Smooth muscle cell (in vitro differentiated cells): ENCODE results near the genes SUV39H2 and MINDY3.

DNA sequence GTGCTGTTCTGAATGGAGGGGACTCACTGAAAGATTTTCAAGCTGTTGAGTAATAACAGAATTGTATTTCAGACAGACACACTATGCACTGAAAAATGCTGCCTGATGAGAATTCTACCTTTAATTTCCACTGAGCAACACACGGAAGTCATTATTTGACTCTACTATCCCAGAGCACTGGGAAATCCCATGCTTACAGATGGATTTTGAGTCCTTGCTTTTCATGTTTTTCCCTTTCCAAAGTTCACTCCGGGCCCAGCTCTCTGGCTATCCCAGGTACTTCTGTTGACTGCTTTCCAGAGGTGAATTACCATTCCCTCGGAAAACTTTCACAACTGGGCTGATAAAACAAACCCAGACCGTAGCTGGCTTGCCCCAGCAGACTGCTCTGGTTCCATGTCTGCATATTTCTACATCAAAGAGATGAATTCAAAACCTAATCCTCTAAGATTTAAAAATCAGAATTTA, 205.0 kb upstream of the FRMD4A start:
- RAMPAGE, long total RNA, result no peak

DNA sequence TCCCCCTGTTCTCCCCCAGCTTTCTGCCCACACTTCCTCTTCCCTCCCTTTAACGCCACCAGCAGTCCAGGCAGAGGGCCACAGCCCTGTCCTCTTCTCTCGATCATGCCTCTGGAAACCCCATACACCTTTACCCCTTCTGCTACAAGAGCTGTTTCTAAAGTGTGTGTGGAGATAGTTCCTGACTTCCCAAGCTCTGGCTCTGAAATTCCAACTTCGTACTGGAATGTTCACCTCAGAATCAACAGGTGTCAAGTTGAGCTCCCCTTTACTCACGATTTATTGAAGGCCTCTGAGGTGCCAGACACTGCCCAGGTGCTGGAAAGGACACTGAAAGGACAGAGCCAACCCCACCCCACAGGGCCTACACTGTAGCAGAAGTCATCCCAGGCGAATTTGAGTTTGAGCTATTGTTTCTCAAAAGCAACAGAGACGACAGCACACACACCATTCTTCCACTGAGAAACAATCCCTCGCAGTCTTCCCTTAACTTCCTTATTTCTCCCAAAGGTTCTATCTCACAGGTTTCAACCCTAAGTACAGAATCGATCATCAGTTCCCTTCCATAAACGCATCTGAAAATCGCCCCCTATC, 209.9 kb upstream of the FRMD4A start:
- RAMPAGE, long total RNA, result no peak

GRCh38 chr10:14559923-14560734, 214.6 kb downstream of the FAM107B start:
- RAMPAGE, long total RNA, result no peak

DNA sequence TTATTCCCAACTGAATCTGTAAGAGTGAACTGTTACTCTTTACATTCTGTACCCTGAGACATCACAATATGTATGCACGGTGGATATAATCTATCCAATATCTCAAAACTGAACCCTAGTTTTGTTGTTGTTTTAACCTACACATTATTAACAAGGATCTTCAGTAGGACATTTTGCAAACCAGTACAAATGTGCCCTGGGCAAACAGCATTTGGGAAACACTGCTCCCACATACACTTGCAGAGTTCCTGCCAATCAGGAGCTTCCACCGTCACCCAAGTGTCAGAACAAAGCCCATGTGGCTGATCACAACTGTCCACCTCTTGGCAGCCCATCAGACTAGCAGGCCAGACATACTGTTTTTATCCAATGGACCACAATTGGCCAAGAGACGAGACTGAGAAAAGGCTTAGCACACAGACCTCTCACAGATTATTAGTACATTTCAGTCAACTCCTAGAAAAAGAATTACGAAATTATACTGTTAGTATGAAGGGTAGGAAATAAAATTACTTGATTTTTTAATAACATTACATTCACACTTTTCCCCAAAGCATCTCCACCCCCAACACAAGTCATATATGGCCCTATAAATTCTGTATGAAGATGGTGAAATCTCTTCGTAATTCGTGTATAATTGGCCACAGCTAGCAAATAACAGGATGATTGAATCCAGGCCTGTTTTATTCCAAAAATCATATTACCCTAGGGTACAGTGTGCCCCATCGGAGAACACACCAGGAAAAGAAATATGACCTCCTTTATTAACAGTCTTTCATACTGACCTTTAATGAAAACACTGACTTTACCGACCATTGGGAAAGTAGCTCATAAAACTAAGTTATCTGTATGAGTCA, 200.2 kb downstream of the FAM107B start:
- RAMPAGE, long total RNA, result no peak

GRCh38 chr10:14591902-14592544, 182.7 kb downstream of the FAM107B start:
- RAMPAGE, long total RNA, result no peak

DNA sequence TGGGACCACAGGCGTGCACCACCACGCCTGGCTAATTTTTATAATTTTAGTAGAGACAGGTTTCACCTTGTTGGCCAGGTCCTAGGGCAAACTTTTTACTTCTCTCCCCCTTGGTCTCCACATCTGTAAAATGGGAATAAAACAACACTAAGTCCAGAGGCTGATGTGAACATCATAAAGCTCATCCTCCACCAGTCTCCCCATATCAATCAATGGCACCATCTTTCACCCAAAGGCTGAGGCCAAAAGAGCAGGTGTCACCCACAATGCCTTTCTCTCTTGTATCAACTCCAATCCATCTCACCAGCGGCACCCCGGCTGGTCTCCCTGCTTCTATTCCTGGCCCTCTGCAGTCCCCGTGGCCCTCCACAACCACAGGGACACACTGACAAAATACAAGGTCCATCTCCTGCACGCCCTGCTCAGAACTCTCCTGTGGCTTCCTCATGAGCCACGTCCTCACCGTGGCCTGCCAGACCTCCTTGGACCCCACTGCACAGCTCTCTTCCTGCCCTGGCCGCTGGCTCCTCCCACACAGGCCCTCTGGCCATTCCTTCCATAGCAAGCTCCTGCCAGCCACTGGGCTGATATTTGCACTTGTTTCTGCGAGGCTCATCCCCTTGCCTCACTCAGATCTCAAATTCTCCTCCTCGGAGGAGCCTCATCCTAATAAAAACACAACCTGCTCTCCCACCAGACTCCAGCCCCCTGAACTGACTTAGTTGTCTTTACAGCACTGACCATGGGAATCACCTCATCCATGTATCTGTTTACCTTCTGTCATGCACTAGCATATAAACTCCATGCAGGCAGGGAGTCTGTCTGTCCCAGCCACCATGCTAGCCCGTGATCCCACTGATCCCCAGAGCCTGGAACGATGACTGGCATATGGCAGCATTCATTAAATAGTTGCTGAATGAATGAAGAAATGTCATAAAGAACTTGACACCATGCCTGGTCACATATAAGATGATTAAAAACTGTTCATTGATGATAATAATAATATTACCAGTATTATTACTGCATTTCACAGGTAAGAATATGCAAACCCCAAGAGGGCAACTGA, 178.8 kb downstream of the FAM107B start:
- RAMPAGE, long total RNA, result no peak

GRCh38 chr10:14603266-14604026, 171.3 kb downstream of the FAM107B start:
- RAMPAGE, long total RNA, result no peak

DNA sequence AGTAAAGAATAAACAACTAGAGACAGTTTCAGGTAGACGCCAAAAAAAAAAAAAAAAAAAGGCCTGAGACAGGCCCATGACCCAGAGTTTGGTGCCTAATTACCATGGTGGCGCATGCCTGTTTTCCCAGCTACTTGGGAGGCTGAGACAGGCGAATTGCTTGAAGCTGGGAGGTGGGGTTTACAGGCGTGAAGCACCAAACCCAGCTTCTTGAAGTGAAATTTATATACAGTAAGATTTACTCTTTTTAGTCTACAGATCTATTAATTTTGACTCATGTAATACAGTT, 157.0 kb downstream of the FAM107B start:
- RAMPAGE, long total RNA, result no peak

- RAMPAGE, long total RNA, result no peak
Measured at GRCh38 chr10:14742830-14743237, 31.9 kb downstream of the FAM107B start.

DNA sequence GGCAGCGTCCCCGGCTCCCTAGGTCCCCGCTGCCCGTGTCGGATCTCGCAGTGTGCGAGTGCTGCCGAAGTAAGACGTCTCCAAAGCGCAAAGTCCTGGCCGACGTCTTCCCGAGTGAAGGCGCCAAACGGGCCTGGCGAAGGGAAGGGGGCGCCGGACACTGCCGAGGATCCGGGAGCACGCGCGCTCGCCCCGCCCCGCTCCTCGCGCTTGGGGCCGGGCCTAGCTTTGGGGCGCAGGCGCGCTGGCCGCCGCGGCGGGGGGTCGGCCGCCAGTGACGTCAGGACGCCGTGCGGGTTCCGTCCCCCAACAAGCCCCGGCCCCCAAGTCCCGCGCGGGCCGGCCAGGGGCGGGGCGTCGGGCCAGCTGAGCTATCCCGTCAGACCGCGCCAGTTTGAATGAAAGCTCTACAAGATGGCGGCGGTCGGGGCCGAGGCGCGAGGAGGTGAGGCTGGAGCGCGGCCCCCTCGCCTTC, at the start of gene SUV39H2:
Gene SUV39H2 (plus strand): TSS at position 392 of the 475 bp plus-strand sequence.
- RAMPAGE, long total RNA, result no peak

- RAMPAGE, long total RNA, result no peak
Measured at GRCh38 chr10:14878950-14879930, 574 bp downstream of the SUV39H2 start.

- RAMPAGE, long total RNA, result no peak
Measured at GRCh38 chr10:15170689-15171174, 2.2 kb upstream of the NMT2 start.

DNA sequence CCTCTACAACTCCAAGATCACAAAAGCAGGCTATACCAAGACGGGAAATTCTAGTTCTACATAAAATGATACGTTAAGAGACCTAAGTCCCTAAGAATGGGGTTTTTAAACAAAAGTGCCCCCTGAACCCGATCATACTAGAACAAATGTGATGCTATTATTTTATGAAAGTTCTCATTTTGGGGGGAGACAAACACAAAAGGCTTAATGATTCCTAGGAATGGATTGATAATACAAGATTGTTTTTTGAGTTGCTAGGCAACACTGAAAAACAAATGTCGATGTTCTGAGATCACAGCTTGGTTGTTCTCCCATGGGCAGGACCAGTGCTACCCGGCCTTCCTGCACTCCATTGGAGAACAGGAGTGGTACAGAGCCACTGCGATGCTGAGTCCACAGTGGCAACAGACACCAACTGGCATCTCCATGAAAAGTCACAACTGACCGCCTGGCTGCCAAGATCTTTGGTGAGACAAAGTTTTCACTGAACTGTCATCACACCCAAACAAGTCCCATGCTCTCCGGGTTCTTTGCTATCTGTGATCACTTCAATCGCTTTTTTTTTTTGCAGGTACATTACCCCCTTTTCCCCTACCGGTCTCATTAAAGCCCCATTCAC, 68.8 kb upstream of the NMT2 start:
- RAMPAGE, long total RNA, result no peak

GRCh38 chr10:15325598-15326120, 45.4 kb downstream of the FAM171A1 start:
- RAMPAGE, long total RNA, result no peak

- RAMPAGE, long total RNA, result no peak
Measured at GRCh38 chr10:15442066-15442451, 71.0 kb upstream of the FAM171A1 start.

DNA sequence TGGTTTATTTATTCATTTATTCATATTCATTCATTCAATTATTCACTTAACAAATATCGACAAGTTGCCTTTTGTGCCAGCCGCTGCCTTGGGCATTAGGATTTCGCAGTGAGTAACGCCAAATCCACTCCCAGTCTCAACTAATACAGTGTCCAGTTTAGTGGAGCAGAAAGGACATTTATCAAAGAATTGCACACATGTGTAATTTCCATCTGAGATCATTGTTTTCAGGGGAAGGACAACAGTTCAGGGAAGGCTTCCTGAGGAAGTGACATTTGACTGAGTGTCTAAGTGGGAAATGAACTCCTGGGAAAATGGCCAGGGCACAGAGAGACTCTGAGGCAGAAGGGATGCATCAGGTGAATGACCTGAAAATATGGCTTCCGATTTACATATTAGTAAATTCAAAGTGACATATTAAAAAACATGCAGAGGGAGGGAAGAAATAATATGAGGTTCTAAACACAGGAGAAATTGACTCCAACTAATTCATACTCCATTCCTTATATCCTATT, 89.4 kb downstream of the ITGA8 start:
- RAMPAGE, long total RNA, result no peak

GRCh38 chr10:15859690-15860732, at the start of gene MINDY3:
TSS of gene MINDY3 (minus strand) at chr10:15860507.
- RAMPAGE, long total RNA, result start-site peak on the minus strand at chr10:15860471-15860510, 20 and 79 reads in 2 replicates

DNA sequence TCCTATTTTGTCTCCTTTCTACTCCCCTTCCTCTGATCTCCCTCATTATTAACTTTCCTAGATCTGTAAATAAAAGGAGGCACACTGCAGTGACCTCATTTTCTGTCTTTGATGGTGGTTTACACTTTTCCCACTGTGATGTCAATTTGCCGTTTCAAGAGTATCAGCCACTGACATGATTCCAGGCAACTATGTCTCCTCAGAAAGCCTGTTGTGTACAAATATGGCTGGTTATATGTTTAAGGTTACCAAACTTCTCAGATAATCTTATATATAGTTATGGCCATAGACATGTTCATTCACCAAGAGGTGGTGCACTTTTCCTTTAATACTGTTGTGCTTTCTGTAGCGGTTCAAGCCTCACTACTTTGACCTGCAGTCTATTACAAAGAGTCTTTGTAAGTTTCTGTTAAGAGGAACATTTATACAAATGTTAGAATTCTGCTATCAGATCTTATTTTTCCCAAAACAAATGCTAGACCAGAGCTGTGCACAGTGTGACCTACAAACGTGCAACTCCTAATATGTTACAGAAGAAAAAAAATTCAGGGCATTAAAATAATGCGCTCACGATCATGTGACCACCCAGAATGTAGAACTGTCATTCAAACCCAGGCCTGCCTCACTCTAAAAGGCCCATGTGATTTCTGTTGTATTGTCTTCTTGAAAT, 147.1 kb upstream of the C1QL3 start:
- RAMPAGE, long total RNA, result no peak

DNA sequence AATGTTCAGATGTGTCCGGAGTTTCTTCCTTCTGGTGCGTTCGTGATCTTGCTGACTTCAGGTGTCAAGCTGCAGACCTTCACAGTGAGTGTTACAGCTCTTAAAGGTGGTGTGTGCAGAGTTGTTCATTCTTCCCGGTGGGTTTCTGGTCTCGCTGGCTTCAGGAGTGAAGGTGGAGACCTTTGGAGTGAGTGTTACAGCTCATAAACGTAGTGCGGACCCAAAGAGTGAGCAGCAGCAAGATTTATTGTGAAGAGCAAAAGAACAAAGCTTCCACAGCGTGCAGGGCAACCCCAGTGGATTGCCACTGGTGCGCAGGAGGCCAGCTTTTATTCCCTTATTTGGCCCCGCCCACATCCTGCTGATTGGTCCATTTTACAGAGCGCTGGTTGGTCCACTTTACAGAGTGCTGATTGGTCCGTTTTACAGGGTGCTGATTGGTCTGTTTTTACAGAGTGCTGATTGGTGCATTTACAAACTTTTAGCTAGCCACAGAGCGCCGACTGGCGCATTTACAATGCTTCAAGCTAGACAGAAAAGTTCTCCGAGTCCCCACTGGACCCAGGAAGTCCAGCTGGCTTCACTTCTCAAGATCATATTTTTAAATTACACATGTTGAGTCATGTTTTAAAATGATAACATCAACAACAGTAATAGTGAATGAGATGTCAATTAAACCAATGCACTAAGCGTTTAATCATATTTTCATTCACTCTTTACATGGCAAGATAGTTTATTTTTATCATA, 128.4 kb downstream of the CUBN start:
- RAMPAGE, long total RNA, result start-site peak on the minus strand centred at position 304 of the sequence, 5 bp wide, 69 and 101 reads in 2 replicates

DNA sequence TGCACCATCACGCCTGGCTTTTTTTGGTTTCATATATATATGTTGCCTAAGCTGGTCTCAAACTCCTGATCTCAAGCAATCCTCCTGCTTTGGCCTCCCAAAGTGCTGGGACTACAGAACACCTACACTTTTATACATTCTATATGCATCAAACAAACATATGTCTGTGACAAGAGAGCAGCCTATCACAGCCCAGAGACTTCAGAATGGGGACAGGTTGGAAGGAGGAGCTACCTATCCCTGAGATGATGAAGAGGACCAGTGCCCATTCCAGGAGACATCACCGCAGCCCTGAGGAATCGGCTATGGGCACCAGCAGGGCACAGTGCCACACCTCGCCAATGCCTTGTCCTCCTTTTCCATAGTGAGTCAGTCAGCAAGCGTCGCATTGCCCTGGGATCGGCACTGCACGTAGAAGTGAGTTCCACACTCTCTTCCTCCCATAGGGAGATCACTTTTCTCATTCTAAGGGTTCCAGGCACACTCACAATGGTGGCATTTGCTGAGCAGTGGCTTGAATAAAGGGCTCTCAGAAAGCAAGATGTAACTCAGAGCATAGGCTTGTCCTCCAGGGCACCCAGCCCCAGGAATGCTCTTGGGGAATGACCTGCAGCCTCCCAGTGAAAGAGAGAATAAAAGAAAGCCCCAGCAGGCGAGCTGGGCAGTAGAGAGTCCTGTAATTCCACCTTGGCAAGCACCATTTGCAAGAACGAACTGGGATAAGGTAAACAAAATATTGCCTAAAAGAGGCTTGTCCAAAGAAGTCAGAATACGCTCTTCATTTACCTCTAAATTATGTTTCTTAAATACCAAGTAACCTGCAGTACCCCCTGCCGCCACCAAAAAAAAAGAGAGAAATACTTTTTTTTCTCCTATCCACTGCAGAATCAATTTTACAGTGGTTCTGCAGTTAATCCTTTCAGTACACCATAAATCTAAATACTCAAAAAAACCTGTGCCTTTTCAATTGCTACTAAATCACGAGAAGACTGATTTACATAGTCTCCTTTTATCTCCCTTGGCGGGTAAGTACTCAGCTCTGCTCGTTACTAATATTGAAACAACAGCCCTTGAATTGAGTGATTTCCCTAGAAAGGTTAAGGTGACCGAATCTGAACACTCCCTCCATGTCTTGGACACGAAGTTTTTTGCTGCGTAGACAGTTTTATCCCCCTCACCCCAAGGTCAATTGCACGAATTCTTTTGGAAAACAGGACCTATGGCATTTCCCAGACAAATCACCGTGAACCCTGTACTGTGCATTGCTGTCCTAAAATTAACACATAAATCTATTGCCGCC, 969 bp upstream of the VIM start:
- RAMPAGE, long total RNA, result no peak